GM06990 (cell line): ENCODE data around the genes TAS2R31, TAS2R30 and PRB2.

- RRBS: no CpG with 5 or more reads among the region's 3 CpGs
These were observed 9.8 kb downstream of the CLEC1A start for GRCh38 chr12:10089034-10089323.

DNA sequence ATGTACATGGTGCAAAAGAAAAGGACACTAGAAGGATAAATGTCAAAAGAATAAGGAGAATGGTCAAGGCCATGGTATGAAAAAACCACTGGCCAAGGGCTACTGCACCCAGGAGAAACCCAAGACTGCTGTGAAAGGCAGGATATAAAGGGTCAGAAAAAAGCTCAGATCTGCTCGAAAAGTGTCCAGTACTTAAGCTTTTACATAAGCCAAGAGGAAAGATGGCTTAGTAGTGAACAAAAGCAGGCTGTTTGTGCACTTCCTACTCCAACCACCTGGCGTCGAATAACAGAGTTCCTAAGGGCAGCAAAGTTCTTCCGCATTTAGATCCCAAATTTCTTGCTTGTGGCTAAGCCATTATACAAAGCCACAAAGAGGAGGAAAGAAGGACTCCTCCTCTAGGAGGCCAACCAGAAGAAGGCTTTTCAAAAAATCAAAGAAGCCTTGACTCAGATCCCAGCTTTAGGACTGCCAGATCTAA is 23.9 kb downstream of the KLRK1 start:
- RRBS: no CpG with 5 or more reads among the region's 4 CpGs

DNA sequence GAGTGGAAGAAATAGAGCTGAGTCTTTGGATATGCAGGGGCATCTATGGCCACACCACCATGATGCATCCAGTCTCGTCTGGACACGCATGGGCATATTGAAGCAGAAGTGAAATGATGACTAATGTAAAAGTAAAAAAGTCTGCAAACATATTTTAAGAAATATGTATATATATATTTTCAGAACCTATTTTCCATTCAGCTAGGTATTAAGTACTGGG is 2.9 kb upstream of the KLRK1 start:
- RRBS: no CpG with 5 or more reads among the region's 2 CpGs

DNA sequence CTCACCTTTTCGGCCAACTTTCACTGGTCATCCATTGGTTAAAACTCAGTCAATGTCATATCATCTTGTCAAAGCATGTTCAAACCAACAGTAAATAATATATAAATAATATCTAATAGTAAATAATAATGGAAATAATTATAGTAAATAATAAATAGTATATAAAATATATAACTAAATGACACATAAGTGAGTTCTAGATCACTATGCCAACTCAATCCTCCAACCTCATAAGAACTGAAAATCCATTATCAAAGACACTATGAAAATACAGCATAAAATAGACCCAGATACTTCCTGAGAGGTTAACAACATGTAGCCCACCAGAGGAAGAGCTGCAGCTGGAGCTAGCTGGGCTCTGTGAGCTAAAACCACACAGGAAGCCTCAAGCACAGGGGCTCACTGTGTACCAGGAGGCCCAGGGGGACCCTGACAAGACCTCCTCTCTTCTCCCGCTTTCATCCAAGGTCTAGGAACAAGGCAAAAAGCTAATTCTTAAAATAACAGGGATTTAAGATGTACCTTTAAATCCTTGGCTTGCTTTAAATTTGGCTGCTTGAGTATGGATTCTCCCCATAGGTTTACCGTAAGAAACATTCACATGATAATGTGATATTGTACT is 53.5 kb downstream of the EIF2S3B start:
- RRBS: no CpG with 5 or more reads among the region's 3 CpGs

DNA sequence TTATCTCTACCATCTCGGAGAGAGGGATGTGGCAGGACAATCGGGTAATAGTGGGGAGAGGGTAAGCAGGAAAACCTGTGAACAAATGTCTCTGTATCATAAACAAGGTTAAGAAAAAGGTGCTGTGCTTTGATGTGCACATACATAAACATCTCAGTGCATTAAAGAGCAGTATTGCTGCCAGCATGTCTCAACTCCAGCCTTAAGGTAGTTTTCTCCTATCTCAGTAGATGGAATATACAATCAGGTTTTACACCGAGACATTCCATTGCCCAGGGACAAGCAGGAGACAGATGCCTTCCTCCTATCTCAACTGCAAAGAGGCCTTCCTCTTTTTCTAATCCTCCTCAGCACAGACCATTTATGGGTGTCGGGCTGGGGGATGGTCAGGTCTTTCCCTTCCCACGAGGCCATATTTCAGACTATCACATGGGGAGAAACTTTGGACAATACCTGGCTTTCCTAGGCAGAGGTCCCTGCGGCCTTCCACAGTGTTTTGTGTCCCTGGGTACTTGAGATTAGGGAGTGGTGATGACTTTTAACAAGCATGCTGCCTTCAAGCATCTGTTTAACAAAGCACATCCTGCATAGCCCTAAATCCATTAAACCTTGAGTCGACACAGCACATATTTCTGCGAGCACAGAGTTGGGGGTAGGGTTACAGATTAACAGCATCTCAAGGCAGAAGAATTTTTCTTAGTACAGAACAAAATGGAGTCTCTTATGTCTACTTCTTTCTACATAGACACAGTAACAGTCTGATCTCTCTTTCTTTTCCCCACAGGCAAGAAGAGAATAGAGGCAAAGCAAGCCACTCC is 41.7 kb downstream of the MAGOHB start:
- RRBS: no CpG with 5 or more reads among the region's 8 CpGs

DNA sequence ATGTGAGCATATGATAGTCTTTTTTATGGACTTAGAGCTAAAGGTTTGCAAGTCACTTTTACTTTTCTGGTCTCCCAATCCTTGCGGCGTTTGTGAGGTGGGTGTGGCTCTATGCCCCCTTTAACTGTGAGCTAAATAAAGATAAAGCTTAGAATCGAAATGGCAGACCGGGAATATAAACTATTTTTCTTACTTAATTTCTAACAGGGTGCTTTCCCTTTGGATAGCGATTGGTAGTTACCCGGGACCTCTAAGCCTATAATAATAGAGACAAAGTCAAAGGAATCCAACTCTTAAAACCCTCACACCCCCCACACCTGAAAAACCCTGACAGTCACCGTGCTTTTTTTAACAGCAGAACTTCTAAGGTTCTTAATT is 379 bp upstream of the MAGOHB start:
- RRBS: 1% methylated on average over 3 of the region's 7 CpGs

- RRBS: no CpG with 5 or more reads among the region's 8 CpGs
These were observed 6.5 kb downstream of the YBX3 start for GRCh38 chr12:10716542-10717165.

- RRBS: no CpG with 5 or more reads among the region's 2 CpGs
These were observed 4.2 kb downstream of the YBX3 start for GRCh38 chr12:10719021-10719256.

DNA sequence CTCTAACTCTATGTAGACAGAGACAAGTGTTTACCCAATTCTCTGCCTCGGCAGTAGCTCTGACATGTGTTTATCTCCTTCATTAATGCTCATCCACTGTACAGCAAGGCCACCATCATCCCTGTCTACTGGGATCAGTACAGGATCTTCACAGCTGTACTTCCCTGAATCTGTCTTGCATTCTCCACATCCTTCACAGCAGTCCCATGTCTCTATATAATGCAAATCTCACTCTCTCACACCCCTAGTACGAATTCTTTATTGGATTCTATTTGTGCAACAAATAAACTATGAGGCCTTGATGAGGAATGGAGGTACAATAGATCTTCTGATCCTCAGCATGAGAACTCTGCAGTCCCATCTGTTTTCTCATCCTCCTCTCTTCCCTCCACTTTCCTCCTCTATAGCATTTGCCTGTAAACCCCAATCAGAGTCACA is 344 bp downstream of the PRH1 start:
- RRBS: no CpG with 5 or more reads among the region's 2 CpGs

GRCh38 chr12:11031282-11031825 is at the start of gene TAS2R31:
TSS of gene TAS2R31 (minus strand) at chr12:11031407.
- RRBS: no CpG with 5 or more reads among the region's 9 CpGs

DNA sequence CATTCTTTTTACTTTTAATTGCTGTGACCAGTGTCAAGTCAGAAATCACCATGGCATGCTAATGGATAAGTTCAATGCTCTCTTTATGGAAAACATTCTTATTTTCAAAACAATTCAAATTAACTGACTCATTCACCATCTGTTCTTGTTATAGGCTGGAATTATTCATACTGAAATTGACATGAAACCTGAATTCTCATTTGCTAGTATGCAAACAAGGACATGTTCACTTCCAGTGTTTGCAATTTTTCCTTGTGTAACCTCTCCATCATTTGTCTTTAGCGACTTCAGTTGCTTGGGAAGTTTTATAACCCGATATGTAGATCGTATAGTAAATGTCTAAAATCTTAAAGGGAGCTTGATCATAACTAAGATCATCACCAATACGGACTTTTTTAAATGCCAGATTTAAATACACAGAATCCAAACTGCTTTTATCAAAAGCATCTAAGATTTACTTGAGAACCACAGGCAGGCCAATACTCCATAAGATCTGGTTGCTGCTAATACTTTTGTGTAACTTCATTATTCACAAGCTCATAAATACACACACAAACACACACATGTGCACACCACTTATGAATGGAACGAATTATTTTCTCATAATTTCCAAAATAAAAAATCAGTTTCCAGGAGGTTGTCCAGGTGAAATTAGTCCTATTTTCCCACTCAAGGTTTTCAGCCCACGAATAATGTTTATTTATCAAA is at the start of gene TAS2R30:
TAS2R30 (minus strand) TSS at position 286 of the 708 bp plus-strand sequence.
- RRBS: no CpG with 5 or more reads among the region's 6 CpGs

DNA sequence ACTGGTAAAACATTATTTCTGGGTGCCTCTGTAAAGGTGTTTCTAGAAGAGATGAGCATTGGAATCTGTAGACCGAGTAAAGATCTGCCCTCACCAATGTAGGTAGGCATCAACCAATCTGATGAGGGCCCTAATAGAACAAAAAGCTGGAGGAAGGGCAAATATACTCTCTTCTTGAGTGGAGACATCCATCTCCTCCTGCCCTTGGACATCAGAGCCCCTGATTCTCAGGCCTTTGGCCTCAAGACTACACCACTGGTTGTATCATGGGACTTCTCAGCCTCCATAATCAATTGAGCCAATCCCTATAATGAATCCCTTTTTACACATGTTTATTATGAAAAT is 6.9 kb upstream of the SMIM10L1 start:
- RRBS: no CpG with 5 or more reads among the region's 1 CpG

DNA sequence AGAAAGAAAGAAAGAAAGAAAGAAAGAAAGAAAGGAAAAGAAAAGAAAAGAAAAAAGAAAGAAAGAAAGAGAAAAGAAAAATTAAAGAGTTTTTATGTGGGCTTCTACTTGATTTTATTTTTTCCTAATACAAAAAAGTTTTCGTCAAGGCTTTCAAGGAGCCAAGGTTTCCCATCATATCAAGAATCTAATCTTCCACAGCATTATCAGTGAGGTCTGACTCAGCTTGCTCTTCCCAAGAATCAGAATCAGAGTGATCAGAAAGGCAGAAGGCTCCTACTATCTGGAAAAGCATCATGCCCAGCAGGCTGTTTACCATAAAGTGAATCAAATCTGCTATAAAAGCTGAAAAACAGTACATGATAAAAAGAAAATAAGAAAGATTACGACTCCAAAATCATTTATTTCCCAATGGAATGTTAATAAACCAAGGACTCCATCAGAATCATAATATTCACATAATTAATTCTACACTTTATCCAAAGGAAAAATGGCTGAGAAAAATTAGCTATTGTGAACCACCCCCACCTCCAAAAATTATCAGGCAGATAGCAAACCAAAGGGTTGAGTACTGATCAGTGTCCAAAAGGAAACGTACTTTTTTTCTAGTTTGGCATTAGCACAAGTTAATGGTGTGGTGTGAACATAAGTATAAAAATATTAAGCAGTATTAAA is 2.5 kb upstream of the SMIM10L1 start:
- RRBS: no CpG with 5 or more reads among the region's 3 CpGs

GRCh38 chr12:11395512-11395711 is at the start of gene PRB2:
TSS of gene PRB2 (minus strand) at chr12:11395567.
- RRBS: no CpG with 5 or more reads among the region's 1 CpG

GRCh38 chr12:11546146-11546596 is 103.3 kb upstream of the ETV6 start:
- RRBS: no CpG with 5 or more reads among the region's 4 CpGs

GRCh38 chr12:11653177-11654058 is 3.9 kb downstream of the ETV6 start:
- RRBS: no CpG with 5 or more reads among the region's 12 CpGs

GRCh38 chr12:11672442-11673287 is 23.2 kb downstream of the ETV6 start:
- RRBS: no CpG with 5 or more reads among the region's 19 CpGs

DNA sequence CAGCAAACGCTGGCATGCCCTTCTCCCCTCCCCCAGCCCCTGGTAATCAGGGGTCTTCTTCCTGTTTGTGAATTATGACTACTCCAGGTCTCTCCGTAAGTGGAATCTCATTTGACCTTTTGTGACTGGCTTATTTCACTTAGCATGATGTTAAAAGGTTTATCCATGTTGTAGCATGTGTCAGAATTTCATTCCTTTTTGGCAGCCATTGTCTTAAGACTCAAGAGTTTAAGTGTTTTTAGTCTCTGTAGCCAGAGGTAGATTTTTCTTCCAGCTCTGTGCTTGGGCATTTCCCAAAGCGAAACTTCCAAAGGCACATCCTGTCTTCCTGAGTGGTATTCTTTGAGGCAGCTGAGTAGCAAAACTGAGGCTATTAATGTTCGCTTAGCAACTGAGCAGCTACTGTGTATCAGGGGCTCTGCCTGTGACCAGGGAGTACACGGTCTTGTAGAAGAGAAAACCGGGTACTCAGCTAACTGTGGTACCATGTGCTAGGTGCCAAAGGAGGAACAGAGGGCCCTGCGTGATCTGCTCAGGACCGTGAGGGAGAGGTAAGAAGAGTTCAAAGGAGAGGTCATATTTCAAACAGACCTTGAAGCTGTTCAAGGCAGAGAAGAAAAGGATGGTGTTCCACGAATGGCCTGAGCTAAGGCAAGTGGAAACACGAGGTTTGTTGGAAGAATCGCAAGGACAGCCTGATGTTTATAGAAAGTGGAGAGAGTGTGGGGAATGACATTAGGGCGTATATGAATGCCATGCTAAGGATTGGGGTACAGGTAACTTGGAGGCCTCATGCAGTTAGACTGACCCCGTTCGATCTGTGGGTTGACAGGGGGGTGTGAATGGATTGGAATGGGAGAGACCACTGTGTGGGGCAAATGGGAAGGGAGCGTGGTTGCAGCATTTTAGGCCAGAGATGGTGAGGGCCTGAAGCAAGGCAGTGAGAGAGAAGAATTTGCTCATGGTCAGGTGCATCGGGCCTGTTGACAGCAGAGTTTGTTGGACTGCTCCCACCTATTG is 52.1 kb downstream of the ETV6 start:
- RRBS: no CpG with 5 or more reads among the region's 16 CpGs

DNA sequence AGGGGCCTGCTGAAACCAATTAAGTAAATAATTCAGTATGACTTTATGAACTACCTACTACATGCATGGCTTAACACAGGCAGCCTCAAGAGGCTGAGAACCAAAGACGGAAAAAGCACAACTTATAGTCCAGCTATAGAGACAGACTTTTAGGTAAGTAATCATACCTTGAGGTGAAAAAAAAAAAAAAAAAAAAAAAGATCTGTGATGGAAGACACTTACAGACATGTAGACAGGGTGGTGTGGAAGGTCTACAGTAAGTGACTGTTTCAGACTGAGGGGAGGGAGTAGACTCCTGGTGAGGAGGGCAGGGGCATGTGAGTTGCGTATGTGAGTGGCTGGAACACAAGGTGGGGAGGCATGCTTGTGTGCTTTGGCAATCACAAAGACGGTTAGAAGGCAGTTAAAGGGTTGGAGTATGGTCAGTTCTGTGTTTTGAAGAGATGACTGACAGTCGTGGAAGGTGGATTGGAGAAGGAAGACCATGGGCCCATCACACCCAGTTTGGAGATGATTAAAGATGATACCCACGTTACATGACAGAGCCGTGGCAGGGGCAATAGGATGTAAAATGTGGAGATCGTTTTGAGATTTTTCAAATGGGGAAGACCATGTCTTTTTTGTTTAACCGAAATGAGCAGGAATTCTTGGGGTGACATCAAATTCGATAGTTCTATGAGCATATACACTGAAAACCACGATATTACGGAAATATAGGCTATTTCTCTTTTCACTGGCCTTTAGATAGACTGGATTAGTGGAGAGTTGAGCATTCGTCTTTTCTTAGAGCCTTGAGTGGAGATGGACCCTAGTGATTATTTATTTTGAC is 65.2 kb downstream of the ETV6 start:
- RRBS: no CpG with 5 or more reads among the region's 12 CpGs